SK-N-MC (cell line): ENCODE data around the genes COPS2, TNFAIP8L3 and BCL2L10.

GRCh38 chr15:45376384-45377013 lies 1.8 kb downstream of the GATM start:
- RRBS = no CpG with 5 or more reads among the region's 11 CpGs

DNA sequence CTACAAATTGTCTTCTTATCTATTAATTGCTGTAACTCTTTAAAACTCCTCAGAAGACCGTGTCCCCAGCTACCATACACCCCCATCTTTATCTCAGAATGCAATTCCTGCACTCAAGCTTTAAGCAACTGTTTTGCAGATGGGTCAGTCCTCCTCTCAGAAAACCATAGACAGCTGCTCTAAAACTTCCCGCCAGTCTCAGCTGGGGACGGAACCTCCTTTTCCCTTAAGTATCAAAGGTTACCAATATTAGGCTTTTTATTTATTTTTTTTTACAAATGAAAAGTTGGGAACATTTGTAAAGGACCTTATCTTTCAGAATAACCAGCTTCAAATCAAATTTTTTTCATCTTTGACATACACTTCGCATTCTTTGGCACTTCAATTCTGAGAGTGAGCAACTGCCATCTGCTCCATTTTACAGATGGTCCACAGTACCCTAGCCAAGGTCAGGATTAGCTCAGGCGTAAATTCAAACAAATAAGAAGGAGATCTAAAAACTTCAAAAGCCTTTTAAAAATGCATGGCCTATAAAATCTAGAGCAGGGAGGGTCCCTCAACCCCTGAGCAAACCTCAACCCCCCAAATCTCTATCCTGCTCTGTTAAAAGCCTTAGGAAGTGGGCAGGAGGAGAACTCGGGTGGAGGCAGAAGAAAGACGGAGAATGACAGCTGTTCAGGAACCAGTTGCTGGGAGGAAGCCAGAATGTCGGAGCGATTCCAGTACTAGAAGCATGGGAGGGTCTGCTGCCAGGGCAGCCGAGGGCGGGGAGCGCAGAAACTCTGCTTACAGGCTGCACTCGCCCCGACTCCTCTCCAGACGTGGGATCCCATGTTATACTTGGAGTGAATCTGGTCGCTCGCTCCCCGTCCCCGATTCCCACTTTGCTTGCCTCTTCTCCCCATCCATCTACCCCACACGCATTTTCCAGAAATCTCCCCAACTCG lies 1.1 kb downstream of the GATM start:
- RRBS = no CpG with 5 or more reads among the region's 21 CpGs

GRCh38 chr15:45401396-45401990 lies 643 bp upstream of the SPATA5L1 start:
- RRBS = no CpG with 5 or more reads among the region's 11 CpGs

GRCh38 chr15:45454322-45455181 lies 24.1 kb downstream of the C15orf48 start:
- RRBS = no CpG with 5 or more reads among the region's 14 CpGs

- RRBS = no CpG with 5 or more reads among the region's 4 CpGs
Measured at GRCh38 chr15:45855058-45855554, 220.3 kb downstream of the SQOR start.

- RRBS = no CpG with 5 or more reads among the region's 11 CpGs
Measured at GRCh38 chr15:47715684-47716511, 1.4 kb upstream of the SEMA6D start.

DNA sequence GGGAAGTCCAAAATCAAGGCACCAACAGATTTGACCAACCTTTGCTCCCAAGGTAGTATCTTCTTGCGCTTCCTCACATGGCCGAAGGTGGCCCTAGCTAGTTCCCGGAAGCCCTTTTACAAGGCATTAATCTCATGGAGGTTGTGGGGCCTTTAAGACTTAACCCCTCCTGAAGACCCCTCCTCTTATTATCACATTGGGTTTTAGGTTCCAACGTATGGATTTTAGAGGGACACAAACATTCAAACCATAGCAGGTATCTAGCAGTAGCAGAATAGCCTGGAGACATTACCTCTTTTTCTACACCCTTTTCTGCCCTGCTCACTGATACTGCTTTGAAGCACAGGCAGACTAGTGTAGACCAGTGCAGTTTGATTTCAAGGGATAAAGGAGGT lies 21.9 kb upstream of the SLC24A5 start:
- RRBS = no CpG with 5 or more reads among the region's 4 CpGs

GRCh38 chr15:48794537-48795285 lies 16.2 kb downstream of the CEP152 start:
- RRBS = no CpG with 5 or more reads among the region's 3 CpGs

GRCh38 chr15:49138069-49138469 lies 17.3 kb downstream of the COPS2 start:
- RRBS = no CpG with 5 or more reads among the region's 2 CpGs

DNA sequence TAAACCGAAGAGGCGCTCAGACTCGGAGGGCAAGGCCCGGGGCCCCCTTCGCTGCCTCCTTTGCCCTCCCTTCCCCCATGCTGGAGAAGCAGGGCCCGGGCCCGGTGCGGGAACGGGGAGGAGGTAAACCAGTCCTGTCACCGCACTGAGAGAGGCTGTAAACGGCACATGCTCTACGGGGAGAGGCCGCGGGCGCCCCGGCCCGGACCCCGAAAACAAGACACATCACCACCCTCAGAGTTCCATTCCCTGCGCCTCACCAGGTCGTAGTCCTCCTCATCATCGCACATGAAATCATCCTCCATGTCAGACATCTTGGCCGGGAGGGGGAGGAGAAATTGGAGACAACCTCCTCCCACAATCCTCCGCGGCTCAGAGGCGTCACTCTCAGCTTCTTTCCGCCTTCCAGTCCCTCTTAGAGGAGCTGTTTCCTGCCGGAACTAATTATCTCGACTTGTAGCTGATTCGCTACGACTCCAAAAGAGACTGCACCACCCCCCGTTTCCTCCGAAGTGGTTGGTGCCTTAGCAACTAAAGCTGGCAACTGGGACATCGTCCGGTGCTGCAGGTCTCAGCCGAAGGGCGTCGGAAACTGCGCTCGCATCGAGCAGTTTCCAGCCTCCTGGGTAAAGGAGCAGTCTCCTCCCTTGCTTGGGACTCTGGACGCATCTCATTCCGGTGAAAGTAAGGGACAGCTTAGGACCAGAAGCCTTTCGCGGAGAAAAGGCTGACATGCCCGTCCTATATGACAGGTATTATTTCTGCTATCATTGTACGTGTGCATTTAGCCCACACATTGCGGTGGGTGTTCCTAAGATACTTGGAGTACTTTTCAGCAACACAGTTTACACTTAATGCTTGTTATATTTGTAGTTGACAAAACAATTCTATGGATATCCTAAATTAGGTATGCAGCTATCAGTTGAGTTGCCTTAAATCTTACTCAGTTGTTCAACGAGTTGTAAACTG lies at the start of gene COPS2:
TSS of gene COPS2 (minus strand) at position 335 of the 969 bp plus-strand sequence.
- RRBS = under 1% methylated on average over 15 of the region's 48 CpGs

DNA sequence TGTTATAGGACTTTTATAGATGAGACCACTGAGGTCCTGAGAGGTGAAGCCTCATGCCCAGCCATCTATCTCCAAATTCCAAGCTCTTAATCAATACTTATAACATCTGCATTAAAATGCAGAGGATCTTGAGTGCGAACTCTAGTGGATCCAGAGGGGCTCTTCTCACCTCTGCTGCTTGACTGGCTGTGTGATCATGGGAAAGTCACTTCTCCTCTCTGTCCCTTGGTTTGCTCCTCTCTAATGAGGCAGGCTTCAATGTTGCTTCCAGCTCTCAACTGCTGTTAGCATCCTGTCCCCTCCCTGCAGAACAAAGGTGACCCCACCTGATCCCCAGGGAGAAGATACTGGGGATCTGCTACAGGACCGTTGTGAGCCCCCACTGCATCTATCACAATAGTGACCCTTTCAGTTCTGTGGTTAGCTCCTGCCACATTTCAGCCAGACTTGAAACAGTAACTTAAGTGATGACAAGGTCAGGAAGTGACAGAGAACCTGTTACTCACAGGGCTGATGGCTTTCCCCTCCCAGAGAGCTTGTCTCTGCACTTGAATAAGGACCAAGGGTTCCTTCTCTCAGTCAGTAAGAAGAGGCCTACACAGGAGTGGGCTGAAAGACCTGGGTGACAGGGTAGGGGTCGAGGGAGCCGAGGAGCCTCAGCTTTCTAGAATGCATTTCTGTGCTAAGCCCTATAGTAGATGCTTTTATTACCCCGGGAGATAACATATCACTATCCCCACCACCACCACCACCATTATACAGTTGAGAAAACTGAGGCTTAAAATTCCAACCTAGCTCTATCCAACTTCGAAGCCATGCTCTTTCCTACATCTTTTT lies 1.4 kb downstream of the SLC27A2 start:
- RRBS = no CpG with 5 or more reads among the region's 6 CpGs

DNA sequence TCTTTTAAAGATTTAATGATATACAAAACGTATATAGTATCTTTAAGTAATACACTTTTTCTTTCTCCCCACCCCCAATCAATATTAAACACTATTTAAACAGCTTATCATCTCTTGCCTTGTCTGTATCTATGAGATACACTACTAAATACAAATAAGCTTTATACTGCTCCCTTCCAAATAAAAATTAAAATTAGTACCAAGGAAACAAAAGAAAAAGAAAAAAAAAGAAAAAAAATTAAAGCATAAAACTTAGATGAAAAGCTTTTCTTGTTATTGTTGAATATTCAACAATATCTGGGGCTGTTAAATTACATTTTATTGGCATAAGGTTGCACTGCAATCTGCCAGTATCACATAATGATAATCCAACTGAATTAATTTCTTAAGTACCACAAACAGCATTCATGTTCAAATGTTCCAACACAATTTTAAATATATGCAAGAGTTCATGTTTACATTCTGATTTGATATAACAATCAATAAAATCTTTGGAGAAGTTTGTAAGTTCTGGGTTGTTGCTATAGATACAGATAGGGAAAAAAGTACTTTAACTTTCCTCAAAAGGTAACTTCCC lies 13.9 kb upstream of the USP50 start:
- RRBS = no CpG with 5 or more reads among the region's 1 CpG

GRCh38 chr15:50944488-50944862 lies 36.0 kb downstream of the AP4E1 start:
- RRBS = no CpG with 5 or more reads among the region's 2 CpGs

GRCh38 chr15:51094588-51095679 lies at the start of gene TNFAIP8L3:
Gene TNFAIP8L3, minus strand, starts transcription at chr15:51094906.
- RRBS = 16% methylated on average over 28 of the region's 100 CpGs

DNA sequence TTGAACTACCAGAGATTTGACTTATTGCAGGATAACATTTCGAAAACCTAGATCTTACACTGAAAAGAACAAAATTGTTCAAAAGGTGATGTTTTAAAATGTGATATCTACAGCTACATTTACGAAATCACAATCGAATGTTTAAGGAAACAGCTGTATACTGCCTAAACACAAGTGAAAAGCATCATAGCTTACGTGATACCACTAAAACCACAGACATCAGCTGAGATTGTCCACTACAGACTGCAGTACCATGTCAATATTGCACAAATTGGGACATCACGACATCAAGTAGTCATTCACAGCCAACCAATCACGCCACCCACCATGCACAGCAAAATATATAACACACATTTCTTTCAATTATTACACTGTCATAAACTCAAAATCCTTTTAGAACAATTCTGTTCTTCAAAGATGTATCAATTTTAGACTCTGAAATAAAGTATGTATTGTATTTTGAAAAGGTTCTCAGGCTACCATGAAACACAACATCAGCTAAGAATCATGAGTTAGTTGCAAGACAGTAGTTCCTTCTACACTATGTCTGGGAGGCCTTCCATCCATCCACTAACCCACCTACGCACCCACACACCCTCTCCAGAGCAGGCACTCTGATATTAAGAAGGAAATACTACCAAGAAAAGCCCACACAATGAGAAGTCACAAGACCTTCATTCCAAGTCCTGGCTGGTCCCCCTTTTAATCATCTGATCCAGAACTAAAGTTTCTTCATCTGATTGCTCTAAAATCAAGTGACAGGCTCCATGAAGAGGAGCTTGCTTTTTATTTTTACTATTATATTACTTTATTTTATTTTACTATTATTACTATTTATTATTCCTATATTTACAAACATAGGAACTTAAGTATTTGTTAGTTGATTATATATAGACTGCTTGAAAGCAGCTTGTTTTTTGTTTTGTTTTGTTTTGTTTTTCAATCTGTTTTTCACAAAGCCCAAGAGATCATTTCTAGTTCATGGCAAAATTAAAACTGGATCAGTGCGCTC lies 3.0 kb downstream of the DMXL2 start:
- RRBS = no CpG with 5 or more reads among the region's 8 CpGs

- RRBS = no CpG with 5 or more reads among the region's 14 CpGs
Measured at GRCh38 chr15:52039982-52041450, 21.5 kb downstream of the MAPK6 start.

- RRBS = no CpG with 5 or more reads among the region's 13 CpGs
Measured at GRCh38 chr15:52071223-52071953, 41.2 kb downstream of the BCL2L10 start.

DNA sequence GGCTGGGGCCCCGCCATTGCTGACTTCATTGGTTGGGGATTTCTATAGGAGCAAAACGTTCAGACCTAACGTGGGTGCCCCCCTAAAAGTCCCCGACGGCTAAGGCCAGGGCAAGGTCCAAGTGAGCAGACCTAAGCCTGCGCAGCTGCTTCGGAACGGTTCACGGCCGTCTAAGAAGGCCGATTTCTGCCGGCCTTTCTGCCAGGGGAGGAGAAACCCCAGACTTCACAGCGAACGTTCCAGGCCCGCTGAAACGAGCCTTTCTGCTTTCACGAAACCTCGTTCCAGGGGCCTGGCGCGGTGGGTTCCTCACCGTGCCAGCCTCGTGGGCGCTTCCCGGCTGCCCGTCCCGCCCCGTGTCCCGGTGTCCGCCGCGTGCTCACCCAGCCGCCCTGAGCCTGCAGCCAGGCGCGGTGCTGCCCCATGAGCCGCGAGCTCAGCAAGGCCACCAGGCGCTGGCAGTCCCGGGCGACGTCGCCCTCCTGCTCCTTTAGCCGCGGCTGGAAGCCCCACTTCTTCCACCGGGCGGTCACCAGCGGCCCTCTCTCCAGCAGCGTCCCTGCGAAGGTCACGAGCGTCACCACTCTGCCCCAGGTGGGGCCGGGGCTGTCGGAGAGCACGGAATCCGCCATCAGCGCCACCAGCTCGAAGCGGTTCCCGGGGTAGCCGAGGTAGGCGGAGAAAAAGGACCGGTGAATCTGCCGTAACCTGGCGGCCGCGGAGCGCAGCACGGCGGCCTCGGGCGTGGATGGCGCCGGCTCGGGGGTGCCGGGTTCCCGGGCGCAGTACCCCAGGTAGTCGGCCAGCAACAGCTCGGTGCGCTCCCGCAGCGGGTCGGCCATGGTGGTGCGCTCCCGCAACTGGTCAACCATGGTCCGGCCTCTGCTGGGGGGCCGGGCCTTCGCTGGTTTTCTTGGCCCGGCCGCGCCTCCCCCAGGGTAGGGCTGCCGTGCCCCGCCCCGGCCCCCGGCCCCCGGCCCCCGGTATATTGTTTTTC lies at the start of gene BCL2L10:
TSS of gene BCL2L10 (minus strand) at position 921 of the 997 bp plus-strand sequence.
- RRBS = 65% methylated on average over 48 of the region's 96 CpGs

GRCh38 chr15:52228729-52229360 lies 37.7 kb upstream of the GNB5 start:
- RRBS = no CpG with 5 or more reads among the region's 9 CpGs

DNA sequence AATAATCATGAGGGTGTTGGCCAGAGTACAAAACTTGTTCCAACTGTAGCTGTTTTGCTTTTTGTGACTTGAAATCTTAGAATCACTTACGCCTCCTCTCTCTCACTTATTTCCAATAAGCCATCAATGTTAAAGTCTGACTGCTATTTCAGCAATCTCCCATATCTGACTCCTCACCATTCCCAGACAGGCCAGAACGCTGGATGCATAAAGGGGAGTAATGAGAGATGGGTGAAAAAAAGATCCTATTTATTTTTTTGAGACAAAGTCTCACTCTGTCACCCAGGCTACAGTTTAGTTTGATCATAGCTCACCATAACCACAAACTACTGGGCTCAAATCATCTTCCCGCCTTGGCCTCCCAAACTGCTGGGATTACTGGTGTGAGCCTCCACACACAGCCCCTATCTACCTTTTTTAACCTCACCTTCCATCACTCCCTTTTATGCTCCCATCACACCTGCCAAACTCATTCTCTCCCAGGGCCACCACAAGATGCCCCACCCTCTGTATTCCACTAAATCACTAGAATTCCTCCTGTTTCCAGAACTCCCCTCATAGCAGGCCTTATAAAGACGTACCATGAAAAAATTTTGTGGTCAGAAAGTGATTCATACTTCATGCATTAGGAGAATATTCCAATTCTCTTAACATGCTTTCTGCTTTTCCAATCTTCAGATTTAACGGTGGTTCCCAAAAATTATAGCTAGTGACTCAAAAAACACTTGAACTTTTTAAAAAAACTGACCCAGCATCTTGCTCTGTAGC lies 36.4 kb downstream of the ATOSA start:
- RRBS = no CpG with 5 or more reads among the region's 5 CpGs